Mesenchymal stem cell of adipose (primary cell): ENCODE data around the genes OTUB2, SERPINA1, SERPINA12 and SERPINA3.

GRCh38 chr14:93242315-93242743 lies 35.3 kb downstream of the UBR7 start:
- CAGE, long polyA plus RNA: no peak

DNA sequence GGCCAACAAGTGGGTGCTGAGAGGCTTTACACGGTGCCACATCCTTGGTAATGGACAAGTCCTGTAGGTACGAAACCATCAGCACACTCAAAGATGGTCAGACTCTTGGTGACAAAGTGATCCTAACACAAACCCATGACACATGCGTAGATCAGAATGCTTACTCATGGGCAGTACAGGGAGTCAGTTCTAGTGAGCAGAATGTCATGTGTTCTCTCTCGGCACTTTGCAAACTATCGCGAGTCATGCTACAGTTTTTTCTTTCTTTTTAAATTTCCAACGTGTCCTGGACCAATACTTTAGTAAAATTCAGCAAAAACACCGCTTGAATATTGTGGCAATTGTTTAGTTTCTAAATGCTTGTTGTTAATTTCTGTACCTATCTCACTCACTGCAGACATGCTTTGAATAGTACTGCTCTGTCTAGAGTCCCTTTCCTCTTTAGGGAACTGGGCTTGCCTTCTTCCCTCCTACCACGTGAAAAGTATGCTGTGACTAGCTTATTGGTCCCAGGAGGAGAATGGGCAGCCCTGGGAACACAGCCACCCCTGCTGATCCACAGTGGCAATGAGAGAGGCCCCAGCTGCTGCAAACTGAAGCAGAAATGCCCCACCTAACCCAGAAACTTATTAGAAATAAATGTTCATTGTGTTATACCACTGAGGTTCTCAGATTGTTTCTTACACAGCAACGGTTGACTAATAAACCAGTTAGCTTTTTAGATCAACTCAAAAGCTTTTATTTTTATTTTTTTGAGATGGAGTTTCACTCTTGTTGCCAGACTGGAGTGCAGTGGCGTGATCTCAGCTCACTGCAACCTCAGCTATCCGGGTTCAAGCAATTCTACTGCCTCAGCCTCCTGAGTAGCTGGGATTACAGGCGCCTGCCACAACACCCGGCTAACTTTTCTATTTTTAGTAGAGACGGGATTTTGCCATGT lies 62.6 kb downstream of the UBR7 start:
- CAGE, long polyA plus RNA: no peak

GRCh38 chr14:93294178-93294708 lies 38.6 kb downstream of the BTBD7 start:
- CAGE, long polyA plus RNA: no peak

DNA sequence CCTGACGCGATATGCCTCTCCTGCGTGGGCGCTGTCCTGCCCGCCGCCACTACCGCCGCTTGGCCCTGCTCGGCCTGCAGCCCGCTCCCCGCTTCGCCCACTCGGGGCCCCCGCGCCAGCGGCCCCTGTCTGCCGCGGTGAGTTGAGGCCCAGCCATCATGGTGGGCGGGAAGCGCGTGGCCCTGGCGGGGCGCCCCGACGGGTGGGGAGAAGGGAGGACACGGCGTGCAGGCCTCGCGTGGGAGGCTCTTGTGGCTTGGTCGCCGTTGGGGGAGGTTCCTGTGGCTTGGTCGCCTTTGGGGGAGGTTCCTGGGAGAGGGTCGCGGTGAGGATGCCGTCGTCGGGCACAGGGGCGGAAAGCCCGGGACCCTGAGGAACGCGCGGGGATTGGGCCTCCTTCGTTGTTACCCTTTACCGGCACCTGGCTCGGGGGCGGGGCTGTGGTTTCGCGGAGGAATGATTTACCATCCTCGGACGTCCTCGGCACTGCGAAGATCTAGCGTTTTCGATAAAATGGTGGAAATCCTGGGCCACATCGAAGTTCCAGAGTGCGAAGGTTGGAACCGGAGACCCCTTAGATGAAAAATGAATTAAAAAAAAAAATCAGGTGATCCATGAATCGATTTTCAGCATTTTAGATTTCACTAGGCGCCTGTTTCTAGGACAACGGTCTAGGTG lies 415 bp downstream of the COX8C start:
- CAGE, long polyA plus RNA: no peak

- CAGE, long polyA plus RNA: no peak
Observed at GRCh38 chr14:93824533-93824777, 36.2 kb upstream of the PRIMA1 start.

- CAGE, long polyA plus RNA: no peak
Observed at GRCh38 chr14:93955150-93955510, 21.2 kb downstream of the ASB2 start.

DNA sequence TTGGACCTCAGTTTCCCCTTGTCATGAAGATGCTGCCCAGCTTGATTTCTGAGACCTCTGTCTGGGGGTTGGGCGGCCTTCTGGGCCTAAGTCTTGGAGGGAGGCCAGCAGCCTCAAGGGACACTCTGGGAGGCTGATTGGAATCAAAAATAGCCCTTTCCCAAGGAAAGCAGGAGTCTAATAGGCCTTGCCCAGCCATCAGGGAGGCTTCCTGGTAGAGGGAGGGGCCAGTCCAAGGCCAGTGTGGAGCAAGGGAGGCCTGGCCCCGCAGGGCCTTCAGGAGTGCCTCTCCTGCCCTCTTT lies 6.9 kb downstream of the ASB2 start:
- CAGE, long polyA plus RNA: no peak

GRCh38 chr14:93970852-93971517 lies 5.4 kb downstream of the ASB2 start:
- CAGE, long polyA plus RNA: no peak

DNA sequence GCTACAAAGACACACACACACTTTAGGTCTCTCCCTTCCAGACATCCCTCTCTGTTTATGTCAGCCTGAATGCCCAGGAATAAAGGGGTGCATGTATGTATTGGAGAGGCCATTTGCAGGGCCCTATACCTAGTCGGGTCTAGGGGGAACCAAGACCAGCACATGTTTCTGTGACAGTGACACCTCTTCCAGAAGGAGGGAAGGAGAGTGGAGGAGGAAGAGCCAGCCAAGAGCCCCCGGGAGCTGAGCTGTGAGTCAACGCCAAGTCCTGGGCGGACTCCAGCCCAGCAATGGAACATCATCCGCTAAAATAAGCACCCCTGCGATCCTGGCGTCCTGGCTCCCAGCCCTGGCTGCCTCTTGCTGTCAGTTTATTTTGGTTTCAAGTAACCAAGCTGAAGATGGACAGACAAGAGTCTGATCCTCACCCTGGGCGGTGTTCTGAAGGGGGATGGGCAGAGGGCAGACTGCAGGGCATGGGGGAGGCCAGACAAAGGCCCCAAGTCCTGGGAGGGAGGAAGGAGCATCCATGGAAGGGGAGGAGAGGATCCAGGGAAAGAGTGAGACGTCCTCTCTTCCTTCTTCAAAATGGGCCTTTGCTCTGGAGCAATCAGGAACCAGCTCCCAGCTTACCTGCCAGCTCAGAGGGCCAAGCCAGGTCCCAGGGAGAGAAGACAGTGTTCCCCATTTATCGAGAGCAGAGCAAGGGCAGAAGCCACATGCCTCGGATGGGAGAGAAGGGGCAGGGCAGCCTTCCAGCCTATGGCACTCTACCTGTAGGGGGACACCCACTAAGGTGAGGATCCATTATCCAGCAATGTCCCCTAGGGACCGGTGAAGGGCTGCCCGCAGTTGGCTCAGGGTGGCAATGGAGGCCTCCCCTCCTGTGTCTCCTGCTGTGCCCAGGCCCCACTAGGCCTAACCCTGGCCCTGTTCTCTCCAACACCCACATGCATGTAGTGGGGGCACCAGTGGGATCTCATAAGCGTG lies 4.6 kb upstream of the ASB2 start:
- CAGE, long polyA plus RNA: no peak

GRCh38 chr14:94025942-94026555 lies at the start of gene OTUB2:
Gene OTUB2, plus strand, starts transcription at chr14:94026340.
- CAGE, long polyA plus RNA: no peak

GRCh38 chr14:94144662-94145311 lies 15.4 kb upstream of the IFI27L2 start:
- CAGE, long polyA plus RNA: no peak

- CAGE, long polyA plus RNA: no peak
Observed at GRCh38 chr14:94319666-94320919, 3.0 kb downstream of the SERPINA6 start.

GRCh38 chr14:94384137-94384792 lies 4.1 kb downstream of the SERPINA1 start:
- CAGE, long polyA plus RNA: no peak

- CAGE, long polyA plus RNA: no peak
Observed at GRCh38 chr14:94387886-94389323, at the start of gene SERPINA1. Gene SERPINA1, minus strand, starts transcription at chr14:94388602.

GRCh38 chr14:94423440-94423720 lies 29.2 kb downstream of the SERPINA11 start:
- CAGE, long polyA plus RNA: no peak

DNA sequence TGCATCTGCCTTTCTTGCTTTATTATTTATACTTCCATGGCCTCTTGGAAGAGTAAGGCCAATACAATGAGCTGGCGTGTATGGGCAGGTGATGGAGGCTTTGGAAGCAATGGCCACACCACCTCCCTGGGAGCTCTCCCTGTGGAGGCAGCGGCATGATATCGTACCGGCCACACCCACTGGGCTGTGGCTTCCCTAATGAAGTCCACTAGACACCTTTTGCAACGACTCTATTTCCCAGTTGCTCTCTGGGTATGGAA lies 5.2 kb downstream of the SERPINA12 start:
- CAGE, long polyA plus RNA: no peak

GRCh38 chr14:94509326-94509644 lies at the start of gene SERPINA12:
Gene SERPINA12, minus strand, starts transcription at chr14:94509469.
- CAGE, long polyA plus RNA: no peak

- CAGE, long polyA plus RNA: no peak
Observed at GRCh38 chr14:94612000-94612634, at the start of gene SERPINA3. Gene SERPINA3, plus strand, starts transcription at chr14:94612391.

GRCh38 chr14:95183018-95183498 lies 25.7 kb upstream of the DICER1 start:
- CAGE, long polyA plus RNA: no peak

GRCh38 chr14:95213239-95214133 lies 56.2 kb upstream of the DICER1 start:
- CAGE, long polyA plus RNA: no peak